Hair follicular keratinocyte (primary cell): ENCODE measurements around a stretch of chr11.

- RAMPAGE, long total RNA: no peak
Observed at GRCh38 chr11:118660731-118661667, 18.5 kb downstream of the TREH start.

DNA sequence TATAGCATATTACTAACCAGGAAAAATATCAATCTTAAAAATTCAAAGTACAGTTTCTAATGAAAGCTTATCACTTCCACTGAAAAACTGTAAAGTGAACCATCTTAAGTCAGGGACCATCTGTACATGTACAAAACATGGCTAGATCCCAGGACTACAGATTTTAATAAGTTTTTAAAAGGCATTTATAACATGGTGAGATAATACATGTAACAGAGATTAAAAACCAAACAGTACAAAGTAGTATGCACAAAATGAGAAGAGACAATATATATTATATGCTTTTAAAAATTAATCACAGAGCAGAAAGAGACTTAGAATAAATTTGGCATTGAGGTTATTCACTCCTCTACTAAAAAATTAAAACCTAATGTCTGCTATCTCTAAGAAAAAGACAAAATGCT is 28.3 kb downstream of the DDX6 start:
- RAMPAGE, long total RNA: no peak

- RAMPAGE, long total RNA: no peak
Observed at GRCh38 chr11:118868509-118869092, 15.1 kb upstream of the CXCR5 start.

DNA sequence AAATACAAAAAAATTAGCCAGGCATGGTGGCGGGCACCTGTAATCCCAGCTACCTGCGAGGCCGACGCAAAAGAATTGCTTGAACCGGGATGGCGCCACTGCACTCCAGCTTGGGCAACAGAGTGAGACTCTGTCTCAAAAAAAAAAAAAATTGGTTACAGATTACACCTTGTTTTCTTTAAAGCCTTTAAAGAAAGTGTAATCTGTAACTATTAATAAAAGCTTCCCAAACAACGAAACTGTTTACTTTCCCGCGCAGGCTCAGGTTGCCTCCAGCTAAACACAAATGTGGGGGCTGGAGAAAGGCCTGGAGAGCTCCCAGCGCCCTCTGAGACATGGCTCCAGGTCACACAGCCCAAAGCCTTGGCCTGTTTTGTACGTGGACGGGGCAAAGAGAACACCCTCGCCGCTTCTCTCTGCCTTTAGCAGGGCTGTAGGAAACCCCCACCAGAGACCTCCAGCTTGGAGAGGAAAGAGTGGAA is 14.0 kb upstream of the CXCR5 start:
- RAMPAGE, long total RNA: no peak

DNA sequence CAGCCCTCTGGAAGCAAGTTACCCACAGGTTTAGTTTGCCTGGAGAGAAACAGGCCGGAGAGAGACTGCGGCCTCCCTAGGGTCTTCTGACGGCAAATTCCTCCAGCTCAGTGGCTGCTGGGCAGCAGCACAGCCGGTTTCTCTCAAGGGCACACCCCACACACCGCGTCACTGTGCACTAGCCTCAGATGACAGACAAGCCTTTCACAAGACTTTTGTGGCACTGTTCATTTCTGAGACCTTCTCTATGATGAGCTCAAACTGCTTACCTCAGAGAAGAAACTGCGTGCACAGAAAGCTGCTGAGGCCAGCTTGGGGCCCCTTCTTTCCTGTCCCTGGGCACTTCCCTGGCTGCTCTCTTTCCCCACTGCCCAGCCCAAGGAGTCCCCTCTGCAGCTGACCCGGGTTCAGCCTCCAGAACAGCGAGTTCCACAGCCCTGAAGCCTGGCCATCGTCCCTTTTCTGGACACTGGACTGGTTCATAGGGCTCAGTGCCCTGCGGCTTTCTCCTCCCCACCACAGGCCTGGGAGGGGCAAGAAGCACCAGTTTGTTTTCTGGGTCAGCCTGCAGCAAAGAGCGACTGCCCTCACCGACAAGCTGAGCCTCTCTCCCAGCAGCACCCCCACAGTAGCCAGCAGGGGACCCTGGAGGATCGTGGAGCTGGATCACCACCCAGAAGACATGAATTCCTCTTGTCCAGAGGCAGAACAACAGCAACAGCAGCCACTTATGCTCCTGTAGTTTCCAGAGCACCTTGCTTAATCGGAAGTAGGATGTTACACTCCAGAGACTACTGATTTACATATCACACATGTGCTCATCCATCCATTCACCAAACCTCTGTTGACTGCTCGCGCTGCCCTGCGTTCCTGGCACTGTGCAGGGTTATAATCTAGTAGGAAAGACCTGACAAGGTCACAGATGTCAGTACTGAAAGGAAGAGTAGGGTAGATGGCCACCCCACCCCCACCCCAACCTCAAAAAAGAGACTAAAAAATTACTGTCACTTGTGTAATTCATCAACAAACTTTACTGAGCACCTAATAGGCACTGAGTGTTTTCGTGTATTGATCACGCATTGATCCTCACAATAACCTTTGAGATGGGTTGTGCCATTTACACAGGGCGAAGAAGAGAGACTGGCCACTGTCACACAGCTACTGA is 13.2 kb upstream of the CXCR5 start:
- RAMPAGE, long total RNA: no peak

DNA sequence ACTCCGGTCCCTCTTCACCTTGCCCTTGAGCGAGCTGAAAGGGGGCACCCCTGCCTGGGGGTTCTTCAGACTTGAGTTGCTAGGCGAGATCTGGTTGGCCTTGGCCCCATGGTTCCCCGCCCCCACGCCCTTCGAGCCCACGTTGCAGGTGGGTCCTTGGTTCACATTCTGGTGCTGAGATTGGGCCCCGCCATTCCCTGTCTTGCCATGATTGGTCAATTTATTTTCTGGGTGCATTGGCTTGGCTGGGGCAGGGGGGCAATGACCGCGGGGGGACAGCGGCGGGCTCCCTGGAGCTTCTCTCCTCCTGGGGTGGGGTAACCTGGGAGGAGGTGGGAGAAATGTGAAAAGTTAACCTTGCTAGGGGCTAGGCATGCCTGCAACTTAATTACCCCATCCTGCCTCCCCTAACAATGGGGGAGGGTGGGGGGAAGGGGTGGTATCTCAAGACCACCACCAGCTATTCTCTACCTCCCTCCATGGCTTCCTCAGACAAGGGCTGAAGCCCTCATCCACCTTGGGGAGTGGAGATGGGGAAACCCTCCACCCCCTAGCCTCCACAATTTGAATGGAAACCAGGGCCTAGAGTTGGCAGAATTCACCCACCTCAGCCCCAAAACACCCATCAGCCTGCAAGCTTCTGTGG is 17.3 kb downstream of the BCL9L start:
- RAMPAGE, long total RNA: no peak

GRCh38 chr11:118913269-118914133 is 12.2 kb downstream of the BCL9L start:
- RAMPAGE, long total RNA: no peak

- RAMPAGE, long total RNA: no peak
Observed at GRCh38 chr11:118918092-118918850, 7.5 kb downstream of the BCL9L start.

DNA sequence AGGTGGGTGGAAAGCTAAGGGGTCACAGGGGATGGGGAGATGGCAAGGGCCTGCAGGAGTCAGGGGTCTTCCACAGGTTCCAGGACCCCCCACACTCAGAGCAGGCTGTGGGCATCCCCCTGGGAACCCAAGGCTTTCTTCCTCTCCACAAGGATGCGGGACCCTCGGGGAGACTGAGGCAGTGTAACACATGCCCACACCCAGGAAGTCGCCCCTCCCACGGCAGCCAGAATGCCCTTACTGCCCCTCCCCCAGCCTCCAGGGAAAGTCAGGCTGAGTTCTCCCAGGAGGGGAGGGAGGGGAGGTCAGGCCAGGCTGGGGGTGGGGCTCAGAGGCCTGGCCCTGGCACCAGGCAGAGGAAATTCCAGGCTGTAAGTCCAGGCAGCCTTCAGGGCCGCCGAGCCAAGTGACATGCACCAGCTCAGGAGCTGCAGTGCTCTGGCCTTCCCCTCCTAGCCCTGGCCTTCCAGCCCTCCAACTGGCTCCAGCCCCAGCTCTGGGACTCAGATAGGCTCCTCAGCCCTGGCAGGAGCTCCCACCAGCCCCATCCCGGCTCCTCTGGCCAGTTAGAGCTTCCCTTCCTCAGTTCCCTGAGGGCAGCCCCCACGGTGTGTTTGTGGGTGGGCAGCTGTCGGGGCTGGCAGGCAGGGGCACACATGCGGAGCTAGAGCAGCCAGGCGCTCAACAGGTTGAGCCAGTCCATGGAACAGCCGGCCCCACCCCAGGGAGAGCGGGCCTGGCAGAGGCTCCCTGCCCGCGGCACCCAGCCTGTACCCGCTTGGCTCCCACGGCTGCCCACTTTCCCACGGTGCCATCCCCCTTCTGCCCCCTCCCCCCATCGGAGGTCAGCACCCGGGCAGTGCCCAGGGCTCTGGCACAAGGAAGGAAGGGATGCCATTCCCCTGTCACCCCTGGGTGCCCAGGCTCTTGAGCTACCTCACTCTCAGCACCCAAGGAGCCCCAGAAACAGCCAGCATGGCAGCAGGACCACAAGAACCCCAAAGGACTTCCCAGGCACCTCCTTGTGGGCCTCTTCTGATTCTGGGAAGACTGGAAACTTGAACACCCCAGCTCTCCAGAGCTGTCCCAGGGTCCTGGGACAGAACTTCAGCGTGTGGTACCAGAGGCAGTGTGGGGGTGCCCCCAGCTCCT is 3.5 kb downstream of the BCL9L start:
- RAMPAGE, long total RNA: no peak

- RAMPAGE, long total RNA: no peak
Observed at GRCh38 chr11:118924534-118924899, 1.2 kb downstream of the BCL9L start.

DNA sequence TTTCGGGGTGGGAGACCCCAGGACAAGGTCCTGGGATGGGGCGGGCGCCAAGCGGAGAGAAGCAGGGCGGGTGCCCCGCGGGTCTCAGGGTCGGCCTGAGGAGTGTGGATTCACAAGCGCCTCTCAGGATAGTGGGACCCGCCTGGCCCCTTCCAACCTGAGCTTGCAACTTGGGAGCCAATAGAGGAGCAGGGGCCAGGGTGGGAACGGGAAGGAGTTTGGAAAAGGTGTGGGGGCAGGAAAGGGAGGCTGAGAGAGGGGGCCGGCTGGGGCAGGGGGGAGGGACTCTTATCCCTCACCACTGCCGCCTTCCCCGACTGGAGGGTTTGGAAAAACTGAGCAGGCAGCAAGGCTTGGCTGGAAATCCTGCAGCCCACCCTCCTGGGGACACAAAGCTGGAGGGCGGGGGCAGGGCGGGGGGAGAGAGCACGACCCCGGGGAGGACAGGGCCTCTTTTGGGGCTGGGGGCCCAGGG is 3.3 kb upstream of the BCL9L start:
- RAMPAGE, long total RNA: no peak

- RAMPAGE, long total RNA: no peak
Observed at GRCh38 chr11:119025591-119026570, 7.3 kb downstream of the TRAPPC4 start.

- RAMPAGE, long total RNA: no peak
Observed at GRCh38 chr11:119045350-119045865, 11.6 kb downstream of the HYOU1 start.

GRCh38 chr11:119052164-119052525 is 4.9 kb downstream of the HYOU1 start:
- RAMPAGE, long total RNA: no peak

DNA sequence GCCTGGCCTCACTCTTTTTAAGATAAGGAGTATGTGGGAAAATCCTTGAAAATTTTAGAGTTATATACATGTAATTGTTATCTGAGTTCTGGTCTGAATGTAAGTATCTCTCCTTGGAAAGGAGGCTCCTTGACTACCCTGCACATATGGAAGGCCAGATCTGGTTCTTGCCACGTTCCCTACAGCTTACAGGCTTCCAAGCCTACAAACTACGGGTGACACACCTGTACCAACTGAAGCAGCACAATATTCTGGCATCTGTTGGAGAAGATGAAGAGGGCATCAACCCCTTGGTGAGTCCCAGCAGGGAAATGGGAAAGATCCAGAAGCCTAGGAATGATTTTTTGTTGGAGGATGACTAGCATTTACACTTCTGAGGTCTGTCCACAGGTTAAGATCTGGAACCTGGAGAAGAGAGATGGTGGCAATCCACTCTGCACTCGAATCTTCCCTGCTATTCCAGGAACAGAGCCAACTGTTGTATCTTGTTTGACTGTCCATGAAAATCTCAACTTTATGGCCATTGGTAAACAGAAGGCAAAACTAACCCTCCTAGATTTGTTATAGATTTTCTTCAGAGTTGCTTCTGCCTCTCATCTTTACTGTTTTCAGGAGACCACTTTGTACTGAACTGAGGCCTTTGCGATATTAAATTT is 1.6 kb downstream of the VPS11 start:
- RAMPAGE, long total RNA: no peak

- RAMPAGE, long total RNA: no peak
Observed at GRCh38 chr11:119096356-119097366, 1.4 kb upstream of the H2AX start.

DNA sequence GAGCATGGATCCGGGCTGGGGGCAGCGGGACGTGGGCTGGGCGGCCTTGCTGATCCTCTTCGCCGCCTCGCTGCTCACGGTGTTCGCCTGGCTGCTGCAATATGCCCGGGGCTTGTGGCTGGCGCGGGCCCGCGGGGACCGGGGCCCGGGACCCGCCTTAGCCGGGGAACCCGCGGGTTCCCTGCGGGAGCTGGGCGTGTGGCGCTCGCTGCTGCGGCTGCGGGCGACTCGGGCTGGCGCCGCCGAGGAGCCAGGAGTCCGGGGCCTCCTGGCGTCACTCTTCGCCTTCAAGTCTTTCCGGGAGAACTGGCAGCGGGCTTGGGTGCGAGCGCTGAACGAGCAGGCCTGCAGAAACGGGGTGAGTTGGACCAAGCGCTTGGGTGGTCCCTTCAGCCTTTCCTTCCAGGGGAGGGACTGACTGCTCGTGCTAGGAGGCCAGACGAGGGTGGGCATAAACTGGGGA is 625 bp downstream of the C2CD2L start:
- RAMPAGE, long total RNA: no peak

- RAMPAGE, long total RNA: no peak
Observed at GRCh38 chr11:119108201-119109264, 1.4 kb downstream of the C2CD2L start.

DNA sequence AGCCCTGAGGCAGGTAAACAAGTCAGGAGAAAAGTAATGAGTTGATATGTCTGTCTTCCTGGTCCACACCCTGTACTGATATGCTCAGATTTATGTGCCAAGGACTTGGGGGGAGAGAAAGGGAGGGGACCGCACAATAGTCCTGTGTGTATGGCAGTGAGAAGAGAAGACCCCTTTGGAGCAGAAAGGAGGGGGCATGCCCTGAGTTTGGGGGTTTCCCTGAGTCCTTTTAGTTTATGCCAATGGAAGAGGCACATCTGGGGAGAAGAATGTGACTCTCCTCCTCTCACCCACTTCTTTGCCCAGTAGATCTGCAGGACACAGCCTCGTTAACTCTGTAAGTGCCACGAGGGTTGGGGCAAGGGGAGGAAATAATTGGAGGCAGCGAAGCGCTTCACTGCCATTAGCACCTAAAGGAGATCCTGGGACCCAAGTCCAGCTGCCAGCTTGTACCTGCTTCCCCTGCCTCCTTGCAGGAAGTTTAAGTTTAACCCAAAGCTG is 391 bp downstream of the NHERF4 start:
- RAMPAGE, long total RNA: no peak

GRCh38 chr11:119339547-119340285 is 967 bp downstream of the C1QTNF5 start:
- RAMPAGE, long total RNA: no peak